GM06990 (cell line): ENCODE measurements around a stretch of chr3.

- RRBS, result no CpG with 5 or more reads among the region's 13 CpGs
These were observed 141.5 kb upstream of the CCDC54 start for GRCh38 chr3:107235484-107236302.

GRCh38 chr3:107927308-107928184 lies 163.3 kb downstream of the CD47 start:
- RRBS, result 6% methylated on average over 30 of the region's 58 CpGs

- RRBS, result no CpG with 5 or more reads among the region's 3 CpGs
These were observed 49.8 kb downstream of the CD47 start for GRCh38 chr3:108040953-108041410.

DNA sequence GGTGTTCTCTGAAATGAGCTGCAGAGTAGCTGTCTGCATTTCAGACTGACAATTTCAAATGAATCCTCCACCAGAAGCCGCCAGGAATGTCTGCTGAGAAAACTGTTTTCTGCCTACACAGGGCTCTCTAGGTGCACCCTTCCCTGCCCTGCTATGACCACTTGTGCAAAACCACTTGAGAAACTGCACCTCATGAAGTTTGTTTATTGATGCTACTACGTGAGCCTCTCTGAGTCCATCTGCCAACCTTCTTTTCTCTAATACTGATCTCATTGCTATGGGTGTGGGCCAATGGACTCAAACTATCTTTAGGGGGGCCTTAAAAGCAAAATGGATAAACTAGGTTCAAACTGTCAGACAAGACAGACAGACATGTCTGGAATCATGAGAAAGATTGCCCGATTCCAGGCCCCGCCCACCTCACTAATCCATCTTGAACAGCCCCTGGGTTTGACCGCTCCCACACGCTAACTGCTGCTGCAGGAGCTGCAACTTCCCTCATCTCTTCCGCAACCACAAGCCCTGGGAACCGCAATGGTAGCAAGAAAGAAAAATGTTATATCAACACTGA lies 9.0 kb upstream of the CD47 start:
- RRBS, result no CpG with 5 or more reads among the region's 8 CpGs

GRCh38 chr3:108125157-108126055 lies 34.6 kb upstream of the CD47 start:
- RRBS, result no CpG with 5 or more reads among the region's 10 CpGs

DNA sequence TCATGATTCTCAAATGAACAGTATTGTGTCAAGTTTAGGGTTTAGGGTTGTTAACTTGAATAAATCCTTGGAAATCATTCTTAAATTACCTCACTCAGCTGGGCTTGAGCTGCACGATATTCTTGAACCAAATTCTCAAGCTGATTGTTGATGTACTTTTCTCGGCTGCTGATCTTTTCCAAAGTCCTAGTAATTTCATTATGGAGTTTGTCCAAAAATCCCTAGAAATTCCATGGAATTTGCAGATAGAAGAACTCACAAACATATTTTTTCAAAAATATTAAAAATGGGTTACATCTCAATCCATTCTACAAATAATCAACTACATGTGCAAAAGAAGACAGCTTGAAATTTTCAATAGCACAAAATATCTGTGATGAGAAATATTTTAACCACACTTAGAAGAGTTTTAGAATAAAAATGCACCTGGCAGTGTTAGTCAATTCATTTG lies 55.4 kb downstream of the IFT57 start:
- RRBS, result no CpG with 5 or more reads among the region's 2 CpGs

- RRBS, result no CpG with 5 or more reads among the region's 3 CpGs
These were observed 102.5 kb downstream of the MYH15 start for GRCh38 chr3:108407805-108408469.

- RRBS, result no CpG with 5 or more reads among the region's 5 CpGs
These were observed 1.0 kb downstream of the DZIP3 start for GRCh38 chr3:108590403-108591046.

DNA sequence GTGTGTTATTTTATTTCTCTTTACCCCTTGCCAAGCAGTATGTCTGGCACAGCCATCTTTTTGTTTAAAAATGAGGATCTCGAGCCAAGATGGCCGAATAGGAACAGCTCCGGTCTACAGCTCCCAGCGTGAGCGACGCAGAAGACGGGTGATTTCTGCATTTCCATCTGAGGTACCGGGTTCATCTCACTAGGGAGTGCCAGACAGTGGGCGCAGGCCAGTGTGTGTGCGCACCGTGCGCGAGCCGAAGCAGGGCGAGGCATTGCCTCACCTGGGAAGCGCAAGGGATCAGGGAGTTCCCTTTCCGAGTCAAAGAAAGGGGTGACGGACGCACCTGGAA lies 7.9 kb downstream of the RETNLB start:
- RRBS, result no CpG with 5 or more reads among the region's 19 CpGs

- RRBS, result no CpG with 5 or more reads among the region's 6 CpGs
These were observed 16.2 kb upstream of the TRAT1 start for GRCh38 chr3:108806299-108806968.

DNA sequence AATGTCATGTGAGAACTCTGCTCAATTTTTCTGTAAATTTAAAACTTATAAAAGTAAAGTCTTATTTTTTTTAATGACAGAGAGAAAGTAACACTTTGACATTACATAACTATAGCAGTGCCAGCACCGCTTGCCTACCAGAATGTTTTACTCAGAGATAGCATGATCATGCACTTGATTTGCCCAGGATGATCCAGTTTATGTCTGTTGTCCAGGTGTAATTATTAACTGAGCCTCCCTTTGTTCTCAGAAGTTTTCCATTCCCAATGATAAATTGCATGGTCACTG lies 24.8 kb downstream of the C3orf85 start:
- RRBS, result no CpG with 5 or more reads among the region's 1 CpG

GRCh38 chr3:109189029-109189352 lies 52.5 kb downstream of the C3orf85 start:
- RRBS, result no CpG with 5 or more reads among the region's 4 CpGs

DNA sequence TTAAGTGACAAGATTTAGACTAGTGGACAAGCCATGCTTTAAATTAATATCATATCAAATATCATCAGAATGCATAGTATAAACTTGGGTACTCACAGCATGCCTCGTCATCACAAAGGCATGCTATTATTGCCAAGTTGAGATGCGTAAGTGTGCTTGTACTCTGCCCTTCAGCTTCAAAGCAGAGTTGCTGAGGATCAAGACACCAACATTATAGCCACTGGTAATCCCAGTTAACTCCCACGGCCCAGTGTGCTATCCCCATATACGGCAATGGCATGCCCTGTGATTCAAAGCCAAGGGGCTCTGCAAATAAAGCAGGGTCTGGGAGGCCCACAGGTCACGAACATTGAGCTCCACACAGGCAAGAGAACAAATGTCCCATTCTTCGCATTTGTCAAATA lies 298.2 kb upstream of the NECTIN3 start:
- RRBS, result no CpG with 5 or more reads among the region's 6 CpGs

DNA sequence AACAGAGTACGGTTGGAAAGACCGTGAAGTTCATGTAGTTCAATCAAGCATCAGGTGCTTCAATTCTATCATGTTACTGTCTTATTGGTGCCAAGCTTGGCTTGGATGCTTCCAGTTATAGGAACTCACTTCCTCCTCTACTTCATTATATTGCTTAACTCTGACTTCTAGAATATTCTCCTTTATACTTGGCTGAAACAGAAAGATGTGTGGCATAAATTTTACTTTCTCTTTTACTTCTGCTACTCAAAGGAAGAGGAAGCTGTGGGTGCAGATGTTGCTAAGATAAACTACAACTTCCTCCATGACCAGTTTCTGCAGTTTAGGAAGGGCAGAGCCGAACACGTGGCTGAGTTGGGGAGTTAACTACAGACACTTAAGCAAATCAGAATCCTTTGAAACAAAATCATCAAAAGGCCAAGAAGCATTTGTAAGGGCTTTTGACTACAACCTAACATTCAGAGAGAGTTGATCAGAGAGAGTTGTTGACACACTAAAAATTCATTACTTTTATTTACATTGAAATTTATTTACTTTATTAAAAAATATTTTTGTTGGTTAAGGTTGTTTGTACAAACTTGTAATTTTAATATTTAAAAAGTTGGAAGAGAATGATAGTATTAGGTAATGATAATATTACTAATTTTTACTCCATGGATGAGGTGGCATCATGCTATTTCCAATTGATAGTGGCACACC lies 6.5 kb upstream of the PLCXD2 start:
- RRBS, result no CpG with 5 or more reads among the region's 4 CpGs

- RRBS, result no CpG with 5 or more reads among the region's 6 CpGs
These were observed 18.6 kb downstream of the PLCXD2 start for GRCh38 chr3:111692970-111693552.

GRCh38 chr3:111762539-111763116 lies 88.2 kb downstream of the PLCXD2 start:
- RRBS, result no CpG with 5 or more reads among the region's 2 CpGs

DNA sequence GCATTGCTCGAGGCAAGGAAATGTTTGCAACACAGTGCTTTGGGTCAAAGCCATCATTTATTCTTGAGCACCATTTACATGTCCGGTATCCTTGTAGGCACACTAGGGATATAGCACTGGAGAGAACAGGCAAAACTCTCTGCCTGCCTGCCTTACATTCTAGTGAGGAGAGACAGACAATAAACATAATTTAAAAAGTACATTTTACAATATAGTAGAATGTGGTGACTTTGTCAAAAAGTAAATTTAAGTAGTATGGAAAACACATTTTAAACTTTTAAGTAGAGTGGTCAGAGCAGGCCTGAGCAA lies 2.4 kb upstream of the PHLDB2 start:
- RRBS, result no CpG with 5 or more reads among the region's 2 CpGs

- RRBS, result no CpG with 5 or more reads among the region's 8 CpGs
These were observed 59.7 kb upstream of the ABHD10 start for GRCh38 chr3:111919000-111919720.

GRCh38 chr3:111966510-111967017 lies 12.3 kb upstream of the ABHD10 start:
- RRBS, result no CpG with 5 or more reads among the region's 8 CpGs

GRCh38 chr3:112084693-112085816 lies 1.1 kb upstream of the C3orf52 start:
- RRBS, result no CpG with 5 or more reads among the region's 10 CpGs